ENCODE measurements around a stretch of chr1.

GRCh38 chr1:232322144-232322777, 307.7 kb downstream of the SIPA1L2 start:
- PRO-cap = no peak

DNA sequence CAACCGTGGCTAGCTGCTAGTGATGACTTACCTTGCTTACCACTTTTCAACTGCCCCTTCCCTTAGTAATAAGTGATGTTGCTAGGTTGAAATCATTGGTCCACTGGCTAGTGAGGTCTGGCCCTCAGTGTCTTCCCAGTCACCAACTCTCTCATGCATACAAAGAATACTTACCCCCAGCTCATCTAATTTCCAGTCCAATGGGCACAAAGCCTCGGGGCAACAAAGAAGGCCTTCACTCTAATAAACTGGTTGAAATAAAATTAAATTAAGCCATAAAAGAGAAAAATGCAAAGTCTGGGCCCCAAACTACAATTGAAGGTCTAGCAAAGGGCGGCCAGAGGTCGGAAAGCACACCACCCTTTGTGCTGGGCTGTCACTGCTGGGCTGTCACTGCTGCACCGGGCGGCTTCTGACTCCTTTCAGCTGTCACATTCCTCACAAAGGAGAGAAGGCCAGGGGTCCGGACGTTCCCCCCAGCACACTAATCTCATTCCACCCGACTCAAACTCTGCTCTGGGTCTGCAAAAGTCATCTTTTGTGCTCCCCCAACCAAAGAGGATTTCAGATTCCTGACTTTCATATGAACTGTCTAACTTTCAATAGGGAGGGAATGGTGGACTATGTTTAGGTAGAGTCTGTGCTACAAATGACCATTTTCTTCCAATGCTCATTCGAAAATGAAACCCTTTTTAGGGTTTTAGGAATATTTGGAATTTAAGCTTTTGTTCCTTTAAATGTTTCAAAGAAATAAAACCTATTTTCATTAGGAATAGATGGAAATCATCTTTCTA, 34.7 kb downstream of the SIPA1L2 start:
- PRO-cap = no peak

GRCh38 chr1:232745770-232746209, 59.4 kb upstream of the MAP10 start:
- PRO-cap = no peak

GRCh38 chr1:232831911-232832475, 26.8 kb downstream of the MAP10 start:
- PRO-cap = no peak

GRCh38 chr1:232965508-232966199, 15.2 kb downstream of the NTPCR start:
- PRO-cap = no peak

DNA sequence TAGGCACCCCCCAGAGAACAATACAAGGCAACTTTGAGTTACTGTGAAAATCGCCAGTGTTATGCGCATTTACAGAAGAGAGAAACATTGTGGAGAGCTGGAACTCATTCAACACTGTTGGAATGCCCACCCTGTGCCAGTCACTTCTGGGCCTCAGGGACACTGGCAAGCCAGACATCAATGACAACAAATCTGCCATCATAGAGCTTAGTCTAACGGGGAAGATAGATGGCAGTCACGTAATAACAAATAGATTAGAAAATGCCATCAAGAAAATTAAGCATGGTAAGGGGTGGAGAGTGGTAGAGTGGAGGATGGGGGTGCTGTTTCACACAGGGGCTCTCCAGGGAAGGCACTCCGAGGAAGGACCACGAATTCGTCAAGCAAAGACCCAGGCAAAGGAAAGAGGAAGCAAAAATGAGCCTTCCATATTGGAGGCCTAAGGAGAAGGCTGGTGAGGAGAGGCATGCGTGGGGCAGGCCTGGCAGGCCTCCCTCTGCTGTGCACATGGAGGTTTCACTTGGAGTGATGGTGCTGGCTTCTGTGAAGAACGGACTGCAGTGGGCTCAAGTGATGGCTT, 4.6 kb downstream of the MAP3K21 start:
- PRO-cap = no peak

GRCh38 chr1:233361453-233362239, 34.1 kb downstream of the MAP3K21 start:
- PRO-cap = no peak

DNA sequence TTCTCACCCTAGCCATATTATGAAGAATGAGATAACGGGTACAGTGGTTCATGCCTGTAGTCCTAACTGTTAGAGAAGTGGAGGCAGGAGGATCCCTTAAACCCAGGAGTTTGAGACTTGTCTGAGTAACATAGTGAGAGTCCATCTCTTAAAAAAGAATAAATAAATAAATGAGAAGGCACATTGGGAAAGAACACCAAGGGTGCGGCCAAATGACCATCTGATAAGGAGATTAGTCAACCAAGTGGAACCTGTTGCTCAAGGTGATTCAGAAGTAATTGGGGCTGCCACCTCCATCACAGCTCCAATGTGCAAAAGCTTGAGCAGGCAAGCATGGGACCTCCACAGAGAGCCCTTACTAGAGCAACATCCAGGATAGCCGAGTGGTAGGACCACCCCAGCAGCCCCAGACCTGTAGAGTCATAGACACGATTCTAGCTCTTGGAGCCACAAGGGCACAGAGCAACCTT, 40.7 kb downstream of the KCNK1 start:
- PRO-cap = no peak

DNA sequence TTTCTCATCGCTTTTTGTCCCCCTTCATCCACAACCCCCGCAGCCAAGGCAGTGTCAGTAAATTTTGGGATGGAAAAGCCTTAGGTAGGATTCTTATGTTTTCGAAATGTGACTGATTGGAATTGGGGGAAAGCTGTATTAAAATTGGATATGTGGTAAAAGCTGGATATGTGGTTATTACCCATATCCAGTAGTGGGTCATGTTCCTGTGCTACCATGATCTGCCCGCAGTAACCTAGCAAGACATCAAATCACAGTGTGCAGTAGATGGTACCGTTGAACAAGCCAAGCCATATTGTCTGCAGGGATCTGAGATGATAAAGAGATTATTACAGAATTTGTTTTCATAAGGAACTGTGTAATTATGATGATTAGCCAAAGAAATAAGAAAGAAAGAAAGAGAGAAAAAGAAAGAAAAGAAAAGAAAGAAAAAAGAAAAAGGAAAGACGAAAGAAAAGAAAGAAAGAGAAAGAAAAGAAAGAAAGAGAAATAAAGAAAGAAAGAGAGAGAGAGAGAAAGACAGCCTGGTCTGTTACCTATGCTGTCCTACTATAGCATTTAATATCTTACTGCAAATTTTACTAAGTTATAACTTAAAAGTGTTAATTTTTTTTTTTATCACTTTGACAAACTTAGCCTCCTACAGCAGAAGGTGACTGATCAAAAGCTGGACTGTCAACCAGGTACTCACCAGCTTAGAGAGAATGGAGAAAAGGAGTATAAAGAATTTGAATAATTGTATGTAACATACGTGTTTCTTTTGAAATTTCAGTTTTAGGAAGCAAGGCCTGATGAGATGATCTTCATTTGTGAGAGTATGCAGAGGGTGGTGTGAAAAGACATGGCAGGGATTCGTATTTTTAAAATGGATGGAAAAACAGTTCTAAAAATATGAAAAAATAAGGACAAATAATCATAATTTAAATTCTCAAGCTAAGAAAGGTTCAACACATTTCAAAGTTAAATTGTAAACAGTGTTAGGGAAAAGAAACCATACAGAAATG, 43.6 kb downstream of the KCNK1 start:
- PRO-cap = no peak

GRCh38 chr1:233707158-233708239, 93.6 kb downstream of the KCNK1 start:
- PRO-cap = no peak

DNA sequence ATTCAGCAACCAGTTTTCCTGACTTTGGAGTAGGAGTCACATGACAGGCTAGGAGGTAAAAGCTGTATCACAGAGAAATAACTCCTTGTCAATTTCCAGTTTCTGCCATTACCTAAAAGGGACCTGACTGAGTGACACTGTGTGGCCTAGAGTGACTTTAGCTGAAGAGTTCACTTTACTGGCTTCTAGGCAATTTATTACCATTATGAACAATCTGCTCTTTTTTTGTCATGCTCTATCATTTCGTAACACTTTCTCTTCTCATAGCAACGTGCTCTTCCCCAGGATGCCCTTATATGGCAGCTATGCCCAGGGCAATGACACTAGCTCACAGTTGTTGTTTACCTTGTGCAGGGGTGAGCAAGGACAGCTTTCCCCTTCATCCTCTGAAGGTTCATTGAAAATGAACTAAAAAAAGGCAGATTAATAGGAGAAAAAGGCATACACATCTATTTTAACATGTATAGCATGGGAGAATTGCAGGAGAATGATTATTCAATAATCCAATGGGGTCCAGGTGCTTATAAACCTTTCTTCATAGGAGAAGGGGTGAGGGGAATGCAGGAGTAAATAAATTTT, 107.3 kb downstream of the KCNK1 start:
- PRO-cap = no peak

DNA sequence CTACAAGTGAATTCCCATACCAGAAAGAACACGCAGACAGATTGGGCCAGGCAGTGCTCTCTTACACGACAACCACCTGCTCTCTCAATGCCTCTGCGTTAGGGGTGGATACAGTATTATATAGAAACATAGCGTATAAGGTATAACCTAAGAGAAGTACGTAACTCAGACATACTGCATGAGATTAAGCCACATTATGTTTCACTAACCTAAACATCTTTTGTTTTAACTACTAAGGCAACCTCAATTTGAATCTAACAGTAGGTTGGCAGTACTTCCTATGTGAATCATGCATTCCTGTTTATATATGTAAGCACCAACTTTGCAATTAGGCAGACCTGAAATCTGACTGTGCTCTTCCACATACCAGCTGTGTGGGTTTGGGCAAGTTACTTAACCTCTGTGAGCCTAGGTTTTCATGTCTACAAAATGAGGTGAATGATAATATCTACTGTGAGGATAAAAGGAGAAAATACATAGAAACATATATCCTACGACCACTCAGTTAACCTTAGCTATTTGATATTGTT, 58.1 kb upstream of the COA6 start:
- PRO-cap = no peak

DNA sequence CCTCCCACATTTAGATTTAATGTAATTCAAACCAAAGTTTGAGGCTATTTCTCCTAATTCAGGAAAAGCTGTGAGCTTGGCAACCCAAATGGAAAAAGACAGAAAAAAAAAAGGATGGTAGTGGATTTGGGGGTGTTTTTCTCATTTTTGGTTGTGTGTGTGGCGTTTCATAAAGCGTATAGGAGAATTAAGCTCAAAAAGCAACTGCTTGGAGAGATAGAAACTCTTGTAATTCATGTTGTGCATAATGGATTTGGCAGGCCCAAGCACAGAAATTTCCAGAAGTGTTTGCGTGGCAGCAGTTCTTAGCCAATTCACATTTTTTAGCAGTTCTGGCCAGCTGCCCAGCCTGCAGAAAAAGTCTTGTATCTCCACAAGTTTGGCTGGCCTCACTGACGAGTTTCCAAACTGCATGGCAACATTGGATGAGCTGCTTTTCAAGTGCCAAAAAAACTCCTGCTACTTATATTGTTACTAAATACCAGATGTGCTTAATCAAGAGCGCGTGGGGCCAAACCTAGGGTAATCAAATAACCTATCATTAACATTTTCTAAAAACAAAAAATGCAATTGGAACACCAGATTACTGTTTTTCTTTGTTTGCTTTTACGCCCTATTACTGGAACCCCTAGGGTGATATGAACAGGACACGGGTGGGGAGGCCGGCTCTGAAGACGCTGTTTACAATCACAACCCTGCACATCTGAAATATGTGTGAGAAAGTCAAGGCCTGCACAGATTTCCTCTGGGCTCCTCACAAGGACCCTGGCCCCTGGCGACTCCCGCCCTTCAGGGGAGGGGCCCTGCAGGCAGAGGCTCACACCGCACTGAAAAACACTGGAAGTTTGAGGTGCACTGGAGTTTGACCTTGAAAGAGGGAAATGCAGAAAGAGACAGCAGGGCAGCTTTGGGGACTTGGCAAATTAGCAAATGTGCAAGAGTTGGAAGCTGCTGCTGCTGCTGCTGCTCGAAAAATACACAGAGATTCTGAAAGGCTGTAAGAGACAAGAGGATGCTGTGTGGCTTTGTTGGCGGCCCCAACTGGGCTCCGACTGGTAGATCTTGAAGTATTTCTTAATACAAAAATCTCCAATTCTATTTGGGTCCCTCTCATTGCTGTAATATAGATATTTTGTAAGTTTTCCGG, 55.2 kb upstream of the TARBP1 start:
- PRO-cap = no peak

DNA sequence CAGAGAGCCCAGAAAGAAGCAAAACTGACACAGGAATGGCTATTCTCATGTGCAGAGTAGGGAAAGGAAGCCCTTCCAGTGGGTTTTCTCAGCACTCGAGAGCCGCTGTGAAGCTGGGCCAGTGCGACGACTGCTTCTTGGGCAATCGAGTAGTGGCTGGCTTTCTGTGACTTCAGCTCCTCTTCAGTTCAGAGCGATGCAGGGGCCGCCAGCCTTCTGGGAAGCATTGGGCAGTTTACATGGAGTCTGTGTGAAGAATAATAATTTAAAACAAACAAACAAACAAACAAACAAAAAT, 57.2 kb upstream of the TARBP1 start:
- PRO-cap = no peak

DNA sequence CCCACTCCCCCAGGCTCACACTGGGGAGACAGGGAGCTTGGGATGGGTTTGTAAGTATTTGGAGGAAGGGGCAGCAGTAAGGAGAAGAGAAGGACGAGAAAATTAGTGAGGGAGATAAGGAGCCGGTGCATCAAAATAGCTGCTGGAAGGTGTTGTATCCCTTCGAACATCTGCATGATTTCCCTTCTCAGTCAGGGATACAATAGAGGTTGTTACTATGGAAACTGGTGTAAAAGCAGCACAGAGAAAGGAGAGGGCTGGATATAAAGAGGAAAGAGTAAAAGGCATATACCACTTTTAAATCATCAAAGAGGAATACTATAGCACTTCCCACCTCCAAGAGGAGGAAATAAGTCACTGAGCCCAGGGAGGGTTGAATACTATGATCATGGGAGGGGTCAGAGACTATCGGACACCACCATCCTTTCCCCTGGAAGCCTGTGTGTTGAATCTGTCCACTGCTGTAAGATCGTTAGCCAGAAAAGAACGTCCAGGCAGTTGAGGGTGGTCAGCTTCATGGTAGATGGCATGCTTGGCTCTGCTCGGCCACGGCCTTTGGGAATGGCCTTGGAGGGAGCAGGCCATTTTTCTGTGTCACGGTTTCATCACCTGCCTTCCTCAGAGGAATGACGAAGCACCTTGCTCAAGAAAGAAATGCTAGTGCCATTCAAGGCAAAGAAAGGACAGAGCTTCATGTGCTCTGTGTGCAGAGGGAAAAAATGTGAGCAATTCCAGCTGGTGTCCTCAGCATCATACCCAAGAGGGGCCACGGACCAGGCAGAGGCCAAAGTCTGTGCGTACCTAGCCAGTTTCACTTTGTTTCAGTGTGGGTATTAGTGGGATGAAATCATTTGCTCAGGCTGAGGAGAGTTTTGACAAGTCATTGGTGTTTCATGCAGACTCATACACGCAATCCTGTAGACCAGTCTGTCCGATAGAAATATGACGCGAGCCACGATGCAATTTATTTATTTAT, 64.2 kb downstream of the IRF2BP2 start:
- PRO-cap = no peak

GRCh38 chr1:234583165-234583535, 26.8 kb downstream of the IRF2BP2 start:
- PRO-cap = no peak

GRCh38 chr1:234583732-234584916, 25.9 kb downstream of the IRF2BP2 start:
- PRO-cap = no peak

DNA sequence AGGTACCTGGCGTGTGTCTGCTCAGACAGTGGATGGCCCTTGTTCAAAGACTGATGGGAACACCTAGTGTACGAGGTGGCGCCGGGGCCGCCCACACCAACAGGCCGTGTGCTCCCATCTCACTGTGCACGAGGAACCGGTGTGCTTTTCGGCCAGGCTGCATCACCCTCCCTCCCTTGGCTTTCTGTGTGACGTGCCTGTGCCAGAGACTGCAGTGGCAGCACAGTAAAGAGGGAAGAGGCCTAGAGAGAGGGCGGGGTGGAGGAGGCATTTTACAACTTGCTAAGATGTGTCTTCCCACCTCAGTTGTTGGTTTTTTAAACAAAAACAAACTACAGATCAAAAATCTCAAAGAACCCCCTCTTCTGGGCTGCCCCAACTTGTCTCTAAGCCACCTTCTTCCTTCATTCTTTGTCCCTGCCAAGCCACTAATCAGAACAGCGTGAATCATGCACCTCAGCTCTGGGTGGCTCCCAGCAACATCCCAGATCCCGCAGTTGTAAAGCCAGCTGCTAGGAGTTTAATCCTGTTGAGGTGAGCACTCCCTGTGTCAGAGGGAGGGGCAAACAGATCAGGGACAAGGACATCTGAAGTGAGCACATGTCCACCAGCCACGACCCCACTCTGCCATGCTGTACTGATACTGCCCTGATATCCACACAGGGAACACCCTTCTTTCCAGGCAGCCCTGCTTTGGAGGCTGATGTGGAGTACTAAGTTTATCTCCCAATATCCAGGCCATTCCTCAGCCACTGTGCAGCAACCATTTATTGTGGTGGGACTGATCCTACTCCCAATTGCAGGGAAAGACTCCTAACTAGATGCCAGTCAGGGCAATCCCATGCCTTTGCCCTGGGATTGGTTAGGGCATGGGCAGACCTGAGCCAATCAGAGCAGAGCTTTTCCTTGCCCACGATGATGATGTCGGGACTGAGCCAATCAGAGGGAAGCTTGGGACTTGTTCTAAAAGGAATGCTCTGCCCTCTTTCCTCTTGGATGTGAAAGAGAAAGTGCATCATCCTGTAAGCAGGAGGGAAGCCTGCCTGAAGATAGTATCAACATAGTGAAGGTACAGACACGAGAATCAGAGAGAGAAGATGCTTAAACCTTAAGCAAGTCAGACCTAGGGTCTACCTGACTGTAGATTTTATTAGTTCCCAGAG, 20.5 kb downstream of the IRF2BP2 start:
- PRO-cap = no peak

- PRO-cap = no peak
Observed at GRCh38 chr1:234601716-234602354, 8.1 kb downstream of the IRF2BP2 start.

GRCh38 chr1:234602444-234603398, 7.3 kb downstream of the IRF2BP2 start:
- PRO-cap = no peak